Measurements from ENCODE around the gene MPZL2.

- PRO-cap, result no peak
- RAMPAGE, long total RNA, 2 experiments, result no peak in any of the 2 experiments
Measured at GRCh38 chr11:118084191-118084840, 2.4 kb downstream of the SMIM35 start.

DNA sequence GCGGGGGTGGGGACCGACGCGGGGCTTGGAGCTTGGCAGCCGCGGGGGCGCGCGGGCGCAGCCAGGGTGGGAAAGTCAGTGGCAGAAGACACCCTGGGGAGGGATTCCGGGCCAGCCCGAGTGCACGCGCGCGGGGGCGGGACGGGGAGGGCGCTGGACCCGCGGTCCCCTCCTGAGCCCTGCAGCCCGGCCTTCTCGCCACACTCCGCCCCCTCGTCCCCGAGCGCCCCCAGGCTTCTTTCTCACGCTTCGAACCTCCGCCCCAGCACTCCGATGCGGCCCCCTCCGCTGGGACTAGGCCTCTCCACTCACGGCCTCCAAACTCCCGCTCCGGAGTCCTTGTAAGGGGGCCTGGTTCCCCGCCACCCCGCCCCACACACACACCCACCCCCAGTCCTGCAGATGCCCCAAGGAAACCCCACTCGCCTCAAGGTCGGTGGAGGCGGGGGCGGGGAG lies 6.7 kb downstream of the SCN4B start:
- PRO-cap, result no peak
- RAMPAGE, long total RNA, 2 experiments, result no peak in any of the 2 experiments

DNA sequence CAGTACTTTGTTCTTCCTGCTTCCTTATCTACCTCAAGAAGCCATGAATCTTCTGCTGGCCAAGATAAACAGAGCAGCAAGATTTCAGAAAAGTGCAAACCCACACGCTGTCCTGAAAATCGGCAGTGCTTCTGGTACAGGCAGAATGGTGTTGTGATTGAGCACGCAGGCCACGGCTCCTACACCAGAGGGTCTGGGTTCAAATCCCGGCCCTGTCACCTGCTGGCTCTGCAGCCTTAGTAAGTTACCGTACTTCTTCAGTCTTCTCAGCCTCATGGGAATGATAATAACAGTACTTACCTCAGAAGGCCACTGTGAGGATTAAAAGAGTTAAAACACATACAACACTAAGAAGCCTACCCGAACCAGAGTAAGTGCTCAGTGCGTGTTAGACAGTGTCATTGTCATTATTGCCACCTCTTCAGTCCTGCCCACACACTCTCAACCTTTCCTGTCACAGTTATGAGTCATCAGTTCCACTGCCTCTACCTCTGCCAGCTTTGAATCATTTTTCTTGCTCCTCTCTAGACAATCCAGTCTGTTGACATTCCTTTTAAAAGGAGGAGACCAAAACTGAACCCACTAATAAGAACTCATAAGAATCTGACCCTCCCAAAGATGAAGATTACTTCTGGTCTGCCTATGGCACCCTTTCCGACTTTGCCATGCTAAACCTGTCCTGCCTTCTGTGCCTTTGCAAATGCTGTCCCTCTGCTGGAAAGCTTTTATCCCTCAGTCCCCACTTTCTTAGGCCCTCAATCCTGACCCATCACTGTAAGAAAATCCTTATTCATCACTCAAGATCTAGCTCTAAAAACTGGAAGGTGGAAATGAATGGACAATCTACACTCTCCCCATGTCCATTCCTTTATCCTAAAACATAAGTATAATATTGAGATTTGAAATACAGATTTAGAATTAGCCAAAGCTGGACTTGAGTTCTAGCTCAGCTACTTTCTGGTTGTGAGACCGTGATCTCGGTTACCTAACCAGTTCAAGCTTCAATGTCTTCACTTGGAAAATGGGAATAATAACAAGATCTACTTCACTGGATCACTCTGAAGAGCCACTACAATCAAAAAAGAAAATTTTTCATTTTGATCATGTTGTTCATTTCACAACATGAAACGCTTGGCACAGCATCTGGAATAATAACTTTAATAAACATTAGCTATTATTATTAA lies 10.5 kb downstream of the MPZL3 start:
- PRO-cap, result no peak
- RAMPAGE, long total RNA, 2 experiments, result no peak in any of the 2 experiments

GRCh38 chr11:118263969-118264797 lies at the start of gene MPZL2:
Gene MPZL2, minus strand, starts transcription at chr11:118264297.
- PRO-cap, result bidirectional peak, plus-strand start at chr11:118264593, minus-strand start at chr11:118264329
- RAMPAGE, long total RNA, 2 experiments, result start-site peak on the minus strand in 1 of 2 experiments, at chr11:118264423-118264536 at its widest, 15 reads per replicate

- PRO-cap, result no peak
- RAMPAGE, long total RNA, 2 experiments, result no peak in any of the 2 experiments
Measured at GRCh38 chr11:118264798-118265285, 745 bp upstream of the MPZL2 start.

GRCh38 chr11:118277245-118277776 lies 13.2 kb upstream of the MPZL2 start:
- PRO-cap, result no peak
- RAMPAGE, long total RNA, 2 experiments, result no peak in any of the 2 experiments

DNA sequence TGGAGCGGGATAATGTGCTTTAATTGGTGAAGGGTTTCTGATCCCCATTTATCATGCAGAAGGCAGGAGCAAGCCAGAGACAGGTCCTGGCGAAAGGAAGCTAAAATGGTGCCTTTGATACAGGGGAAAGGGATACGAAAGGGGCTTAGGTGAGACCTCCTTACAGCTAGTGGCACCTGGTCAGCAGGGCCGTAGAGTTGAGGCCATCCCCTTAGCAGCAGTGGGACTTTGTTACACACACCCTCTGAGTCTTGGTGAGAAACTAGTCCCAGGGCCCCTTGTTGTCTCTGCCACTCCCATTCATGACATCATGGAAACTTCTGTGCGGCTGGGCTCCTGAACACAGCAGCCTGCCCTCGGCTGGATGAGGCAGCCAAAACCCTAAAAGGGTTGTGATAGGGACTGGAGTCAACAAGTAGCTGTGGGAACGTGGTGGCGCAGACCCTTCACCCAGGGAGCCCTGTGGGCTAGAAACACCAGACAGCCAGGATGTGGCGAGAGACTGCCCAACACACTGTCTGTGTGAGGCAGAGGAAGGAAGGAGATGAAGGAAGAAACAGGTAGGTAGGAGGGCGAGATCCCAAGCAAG lies 4.0 kb downstream of the CD3D start:
- PRO-cap, result no peak
- RAMPAGE, long total RNA, 2 experiments, result no peak in any of the 2 experiments

GRCh38 chr11:118339307-118339745 lies 3.2 kb downstream of the CD3D start:
- PRO-cap, result no peak
- RAMPAGE, long total RNA, 2 experiments, result no peak in any of the 2 experiments

GRCh38 chr11:118532692-118533408 lies 1.9 kb downstream of the TMEM25 start:
- PRO-cap, result no peak
- RAMPAGE, long total RNA, 2 experiments, result no peak in any of the 2 experiments

DNA sequence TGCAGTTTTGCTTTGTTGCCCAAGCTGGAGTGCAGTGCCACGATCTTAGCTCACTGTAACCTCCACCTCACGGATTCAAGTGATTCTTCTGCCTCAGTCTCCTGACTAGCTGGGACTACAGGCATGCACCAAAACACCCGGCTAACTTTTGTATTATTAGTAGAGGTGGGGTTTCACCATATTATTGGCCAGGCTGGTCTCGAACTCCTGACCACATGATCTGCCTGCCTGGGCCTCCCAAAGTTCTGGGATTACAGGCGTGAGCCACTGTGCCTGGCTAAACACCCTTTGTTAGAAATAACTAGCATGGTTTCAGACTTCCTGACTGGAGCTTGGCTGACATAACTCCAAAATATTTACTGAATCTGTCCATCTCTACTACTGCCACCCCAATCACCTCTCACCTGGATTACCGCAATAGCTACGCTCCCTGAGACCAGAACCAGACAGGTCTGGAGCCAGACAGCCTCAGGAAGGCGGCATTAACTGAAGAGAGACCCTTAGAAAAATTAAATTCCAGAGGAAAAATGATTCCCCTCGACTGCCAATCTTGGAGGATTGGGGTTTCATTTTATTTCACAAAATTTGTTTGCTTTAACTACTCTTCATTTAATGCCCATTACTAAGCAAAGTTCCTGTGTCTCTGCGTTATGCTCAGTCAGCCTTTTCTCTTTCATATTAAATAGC lies 13.0 kb downstream of the TMEM25 start:
- PRO-cap, result no peak
- RAMPAGE, long total RNA, 2 experiments, result no peak in any of the 2 experiments

GRCh38 chr11:118602246-118603186 lies 4.9 kb upstream of the PHLDB1 start:
- PRO-cap, result bidirectional peak, plus-strand start at chr11:118602421, minus-strand start at chr11:118602431; bidirectional peak, plus-strand start at chr11:118602654, minus-strand start at chr11:118602521
- RAMPAGE, long total RNA, 2 experiments, result no peak in any of the 2 experiments

DNA sequence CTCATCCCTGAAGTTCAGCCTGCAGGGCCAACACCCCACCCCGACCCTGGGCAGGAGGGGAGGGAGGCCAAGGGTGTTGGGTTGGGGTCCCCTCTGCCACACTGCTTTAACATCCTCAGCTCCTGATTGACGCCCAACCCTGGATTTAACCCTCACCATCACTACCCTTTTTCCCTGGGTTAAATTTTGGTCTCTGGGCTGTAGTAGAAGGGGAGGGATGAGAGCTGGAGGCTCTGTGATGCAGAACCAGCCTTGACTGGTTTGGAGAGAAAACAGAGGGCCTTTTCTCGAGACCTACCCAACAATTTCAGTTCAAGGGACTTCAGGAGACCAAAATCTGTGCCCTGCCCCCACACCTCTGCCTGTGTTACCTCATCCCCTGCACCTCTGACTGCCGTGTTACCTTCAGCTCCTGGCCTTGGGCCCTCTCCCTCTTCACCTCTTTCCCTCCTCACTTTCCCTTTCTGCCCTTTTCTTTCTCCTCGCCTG lies 26.9 kb downstream of the PHLDB1 start:
- PRO-cap, result no peak
- RAMPAGE, long total RNA, 2 experiments, result no peak in any of the 2 experiments

DNA sequence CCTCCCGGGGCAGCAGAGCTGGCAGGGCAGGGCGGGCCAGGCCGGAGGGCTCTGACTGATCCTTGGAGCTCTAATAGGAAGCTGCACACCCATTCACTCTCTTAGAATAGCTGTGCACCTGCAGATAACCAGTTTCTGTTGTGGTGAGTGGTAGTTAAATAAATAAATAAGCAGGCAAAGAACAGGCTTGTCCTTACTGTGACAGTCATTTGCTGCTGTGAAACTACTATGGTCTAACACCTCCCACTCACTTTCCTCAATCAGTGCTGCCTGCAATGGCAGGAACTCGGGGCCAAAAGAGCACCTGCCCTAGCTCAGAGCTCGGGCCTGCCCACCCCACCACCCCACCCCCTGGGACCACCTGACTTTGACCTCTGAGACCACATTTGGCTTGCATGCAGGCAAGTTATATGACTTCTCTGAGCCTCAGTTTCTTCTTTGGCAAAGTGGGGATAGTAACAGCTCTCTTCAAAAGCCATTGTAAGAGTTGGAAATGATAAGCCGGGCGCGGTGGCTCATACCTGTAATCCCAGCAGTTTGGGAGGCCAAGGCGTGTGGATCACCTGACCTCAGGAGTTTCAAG lies 16.4 kb upstream of the TREH start:
- PRO-cap, result no peak
- RAMPAGE, long total RNA, 2 experiments, result no peak in any of the 2 experiments

- PRO-cap, result no peak
- RAMPAGE, long total RNA, 2 experiments, result no peak in any of the 2 experiments
Measured at GRCh38 chr11:118790377-118790804, 573 bp downstream of the DDX6 start.

- PRO-cap, result no peak
- RAMPAGE, long total RNA, 2 experiments, result no peak in any of the 2 experiments
Measured at GRCh38 chr11:118868509-118869092, 15.1 kb upstream of the CXCR5 start.

DNA sequence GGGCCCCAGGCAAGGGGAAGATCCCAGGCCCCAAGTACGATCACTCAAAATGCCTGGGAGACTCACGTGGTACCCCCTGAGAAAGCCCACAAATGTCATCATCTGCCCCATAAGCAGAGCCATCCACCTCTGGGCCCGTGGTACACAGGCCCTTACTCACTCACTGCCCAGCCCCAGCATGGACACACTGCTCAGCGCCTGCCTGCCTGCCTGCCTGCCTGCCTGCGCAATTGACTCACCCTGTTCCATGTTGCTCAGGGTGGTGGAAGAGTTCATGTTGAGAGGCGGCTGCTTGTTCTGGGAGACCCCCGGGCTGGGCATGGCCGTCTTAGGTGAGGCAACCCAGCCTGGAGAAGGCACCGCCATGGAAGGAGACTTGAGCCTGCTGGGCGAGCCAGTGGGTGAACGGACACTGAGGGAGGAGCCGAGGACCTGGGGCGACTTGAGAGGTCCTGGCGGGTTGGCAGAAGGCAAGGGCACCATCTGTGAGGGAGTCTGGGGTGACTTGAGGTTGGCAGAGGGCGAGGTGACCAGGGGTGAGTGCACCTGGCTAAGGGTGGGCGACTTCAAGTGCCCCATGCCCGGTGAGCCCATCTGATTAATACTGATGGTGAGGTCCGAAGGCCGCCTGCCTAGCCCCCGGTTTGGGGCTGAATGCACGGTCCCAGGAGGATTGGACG lies 16.8 kb downstream of the CXCR5 start:
- PRO-cap, result no peak
- RAMPAGE, long total RNA, 2 experiments, result no peak in any of the 2 experiments

DNA sequence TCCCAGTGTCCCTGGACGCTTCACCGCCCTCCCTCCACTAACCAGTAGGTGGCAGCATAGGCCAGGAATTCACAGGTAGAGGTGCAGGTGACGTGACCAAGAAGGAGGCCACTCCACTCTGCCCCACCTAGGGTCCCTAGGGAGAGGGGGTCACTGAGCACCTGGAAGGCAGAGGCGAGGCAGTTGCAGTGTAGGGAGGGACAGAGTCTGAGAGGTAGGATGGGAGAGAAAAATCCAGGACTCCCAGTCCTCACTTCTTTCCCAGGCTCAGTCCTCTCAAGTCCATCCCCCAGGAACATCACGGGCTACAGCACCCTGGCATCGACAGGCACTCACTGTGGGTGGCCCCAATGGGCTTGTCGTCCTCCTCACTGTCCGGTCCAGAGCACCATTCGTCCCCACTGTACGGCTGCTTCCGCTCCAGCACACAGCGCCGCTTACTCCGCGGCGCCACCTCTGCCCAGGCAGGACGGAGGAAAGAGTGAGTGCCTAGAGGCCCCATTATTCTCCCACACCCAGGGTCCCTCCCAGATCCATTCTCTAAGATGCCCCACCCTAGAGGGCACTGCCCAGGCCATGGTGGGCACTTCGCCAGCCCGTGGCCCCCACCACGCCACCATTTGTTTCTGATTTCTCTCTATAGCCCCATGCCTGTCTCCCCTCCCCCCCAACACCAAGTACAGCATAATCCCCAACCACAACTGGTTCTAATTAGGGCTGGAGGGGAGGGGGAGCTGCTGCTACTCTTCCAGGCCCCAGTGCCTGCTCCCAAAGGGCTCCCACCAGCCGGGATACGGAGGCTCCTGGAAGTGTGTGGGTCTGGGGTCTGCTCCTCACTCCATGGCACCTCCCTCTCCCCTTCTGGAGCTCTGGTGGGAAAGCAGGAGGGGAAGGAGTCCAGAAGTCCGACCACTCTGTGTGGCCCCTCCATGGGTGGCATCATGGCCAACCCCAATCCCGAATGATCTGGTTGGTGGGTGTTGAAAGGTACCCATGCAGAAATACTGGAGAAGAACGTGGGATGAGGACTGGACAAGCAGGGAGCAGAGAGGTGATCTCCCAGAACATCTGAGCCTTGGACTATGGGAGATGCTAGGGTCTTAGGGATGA lies 18.2 kb downstream of the BCL9L start:
- PRO-cap, result no peak
- RAMPAGE, long total RNA, 2 experiments, result no peak in any of the 2 experiments

DNA sequence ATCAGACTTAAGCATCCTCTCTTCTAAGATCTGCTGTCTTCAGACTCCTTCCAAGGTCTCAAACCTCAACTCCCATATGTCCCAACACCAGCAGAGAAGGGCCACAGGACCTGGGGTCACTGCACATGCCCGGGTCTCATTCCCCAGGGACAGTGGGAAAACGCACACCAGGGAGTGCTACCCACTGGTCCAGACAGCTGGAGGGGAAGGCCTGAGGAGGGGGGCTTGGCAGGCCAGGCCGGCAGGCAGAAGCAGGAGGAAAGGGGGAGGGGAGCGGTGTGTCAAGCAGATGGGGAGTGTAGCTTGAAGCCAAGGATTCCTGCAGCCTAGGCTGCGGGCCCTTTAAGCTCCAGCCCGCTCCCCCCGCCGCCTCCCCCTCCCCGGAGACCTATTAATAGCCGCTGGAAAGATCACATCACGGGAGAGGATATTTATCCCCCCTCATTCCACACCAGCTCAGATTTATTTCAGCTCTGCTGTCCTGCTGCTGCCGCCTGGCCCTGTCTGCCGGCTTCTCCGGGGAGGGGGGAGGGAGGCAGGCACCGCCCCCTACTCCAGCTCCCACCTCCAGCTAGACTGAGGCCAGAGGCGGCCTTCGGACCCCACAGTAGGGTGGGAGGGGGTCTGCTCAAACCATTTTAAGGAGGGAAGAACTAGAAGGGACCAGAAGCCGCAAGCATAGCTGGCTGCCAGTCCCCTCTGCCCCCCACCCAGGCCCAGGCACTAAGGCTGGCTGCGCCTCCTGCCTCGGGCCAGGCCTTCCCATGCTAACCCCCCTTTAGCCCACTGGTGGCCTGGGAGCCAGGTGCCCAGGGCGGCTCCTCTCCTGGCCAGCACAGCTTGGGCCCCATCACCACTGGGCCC lies 16.5 kb downstream of the BCL9L start:
- PRO-cap, result bidirectional peak, plus-strand start at position 459 of the sequence, minus-strand start at position 318 of the sequence
- RAMPAGE, long total RNA, 2 experiments, result no peak in any of the 2 experiments

DNA sequence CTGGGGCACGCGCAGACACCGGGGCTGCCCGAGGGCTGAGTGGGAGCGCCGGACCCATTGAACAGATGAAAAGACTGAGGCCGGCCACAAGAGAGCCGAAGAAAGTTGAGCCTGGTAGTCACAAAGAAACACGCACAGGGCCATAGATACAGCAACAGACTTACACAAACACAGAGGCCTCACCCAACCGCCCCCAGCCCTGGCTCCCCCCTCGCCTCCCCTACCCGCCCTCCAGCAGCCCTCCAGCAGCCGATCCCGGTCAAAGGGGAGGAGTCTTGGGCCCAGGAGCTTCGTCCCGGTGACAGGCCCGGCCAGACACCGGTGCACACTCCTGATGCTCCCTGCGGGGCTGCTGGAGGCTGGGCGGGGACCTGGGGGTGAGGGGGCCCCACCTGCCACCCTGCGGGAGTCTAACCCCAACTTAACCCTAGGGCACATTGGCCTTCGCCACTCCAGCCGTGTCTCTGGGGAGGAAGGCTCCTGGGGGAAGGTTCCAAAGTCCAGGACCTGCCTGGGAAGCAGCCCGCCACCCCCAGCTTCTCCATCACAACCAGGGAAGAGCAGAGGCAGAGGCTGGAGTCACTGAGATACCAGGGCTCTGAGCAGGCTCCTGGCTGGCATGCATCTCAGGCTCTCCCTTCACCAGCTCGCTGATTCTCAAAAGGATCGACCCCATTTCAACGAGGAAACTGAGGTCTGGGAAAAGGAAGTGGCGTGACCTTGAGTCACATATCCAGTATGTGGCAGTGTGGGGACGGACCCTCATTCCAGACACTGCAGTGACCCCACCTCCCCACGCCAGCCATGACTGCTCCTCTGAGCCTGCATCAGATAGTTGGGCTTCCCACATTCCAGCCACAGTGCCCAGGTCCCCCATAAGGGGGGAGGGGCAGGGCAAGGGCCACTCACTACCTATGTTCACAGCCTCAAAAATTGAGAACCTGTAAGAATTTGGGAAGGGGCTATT lies 14.5 kb downstream of the BCL9L start:
- PRO-cap, result bidirectional peak, plus-strand start at position 262 of the sequence, minus-strand start at position 162 of the sequence
- RAMPAGE, long total RNA, 2 experiments, result no peak in any of the 2 experiments

- PRO-cap, result no peak
- RAMPAGE, long total RNA, 2 experiments, result no peak in any of the 2 experiments
Measured at GRCh38 chr11:119025591-119026570, 7.3 kb downstream of the TRAPPC4 start.

All from right atrium auricular region (tissue), 2 donors.